Bronchus (tissue), 1 donor: ENCODE data around the genes DYNC1LI2 and TPPP3.

GRCh38 chr16:66508127-66508719 lies 41.7 kb downstream of the TK2 start:
- PRO-cap = no peak

DNA sequence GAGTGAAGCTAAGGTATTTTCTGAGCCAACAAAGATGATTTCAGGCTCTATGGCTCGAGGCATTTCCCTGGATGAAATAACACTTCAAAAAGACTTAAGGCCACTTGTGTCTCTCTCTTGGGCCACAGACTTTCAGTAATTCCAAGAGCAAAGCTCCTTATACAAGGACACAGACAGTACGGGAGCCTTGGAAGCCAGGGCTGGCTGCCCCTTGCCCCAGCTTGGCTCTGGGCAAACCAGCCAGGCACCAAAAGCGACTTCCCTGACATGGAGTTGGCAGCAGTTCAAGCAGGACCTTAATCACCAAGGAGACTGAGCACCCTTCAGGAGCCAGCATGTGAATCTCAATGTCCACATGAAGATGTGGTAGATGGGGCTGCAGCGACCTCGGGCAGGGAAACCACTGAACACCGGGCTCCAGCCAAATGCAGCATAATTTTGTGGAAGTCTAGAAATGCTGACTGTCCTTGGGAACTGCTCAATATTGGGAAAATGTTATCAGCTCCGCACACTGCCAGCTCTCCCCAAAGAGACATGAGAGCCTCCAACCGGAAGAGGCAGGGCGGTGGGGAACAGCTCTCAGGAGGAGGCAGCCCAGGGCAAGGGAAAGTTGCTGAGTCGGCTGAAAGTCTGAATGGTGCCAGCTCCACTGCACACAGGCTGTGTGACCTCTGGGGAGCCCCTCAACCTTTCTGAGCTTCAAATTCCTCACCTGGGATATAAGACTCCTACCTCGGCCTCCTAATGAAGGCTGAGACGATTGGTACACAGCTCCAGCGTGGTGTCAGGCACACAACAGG lies 38.9 kb downstream of the TK2 start:
- PRO-cap = no peak

- PRO-cap = no peak
These were observed 36.3 kb downstream of the TK2 start for GRCh38 chr16:66513579-66514085.

GRCh38 chr16:66605972-66606572 lies 1.6 kb downstream of the CMTM3 start:
- PRO-cap = no peak

GRCh38 chr16:66615321-66615873 lies 10.9 kb downstream of the CMTM3 start:
- PRO-cap = no peak

GRCh38 chr16:66694283-66694518 lies 2.3 kb downstream of the CMTM4 start:
- PRO-cap = no peak

DNA sequence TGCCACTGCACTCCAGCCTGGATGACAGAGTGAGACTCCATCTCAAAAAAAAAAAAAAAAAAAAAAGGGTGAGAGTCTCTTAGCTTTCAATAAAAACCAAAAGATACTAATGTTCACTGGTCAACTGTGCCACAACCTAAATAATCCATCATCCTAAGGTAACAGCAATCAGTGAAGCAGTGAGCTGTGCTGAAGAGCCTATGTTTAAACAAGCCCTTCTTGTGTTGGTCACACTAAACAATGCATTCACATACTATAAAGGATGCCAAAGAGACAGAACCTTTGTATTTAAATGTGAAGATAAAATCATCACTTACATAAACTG lies 7.9 kb downstream of the DYNC1LI2 start:
- PRO-cap = no peak

DNA sequence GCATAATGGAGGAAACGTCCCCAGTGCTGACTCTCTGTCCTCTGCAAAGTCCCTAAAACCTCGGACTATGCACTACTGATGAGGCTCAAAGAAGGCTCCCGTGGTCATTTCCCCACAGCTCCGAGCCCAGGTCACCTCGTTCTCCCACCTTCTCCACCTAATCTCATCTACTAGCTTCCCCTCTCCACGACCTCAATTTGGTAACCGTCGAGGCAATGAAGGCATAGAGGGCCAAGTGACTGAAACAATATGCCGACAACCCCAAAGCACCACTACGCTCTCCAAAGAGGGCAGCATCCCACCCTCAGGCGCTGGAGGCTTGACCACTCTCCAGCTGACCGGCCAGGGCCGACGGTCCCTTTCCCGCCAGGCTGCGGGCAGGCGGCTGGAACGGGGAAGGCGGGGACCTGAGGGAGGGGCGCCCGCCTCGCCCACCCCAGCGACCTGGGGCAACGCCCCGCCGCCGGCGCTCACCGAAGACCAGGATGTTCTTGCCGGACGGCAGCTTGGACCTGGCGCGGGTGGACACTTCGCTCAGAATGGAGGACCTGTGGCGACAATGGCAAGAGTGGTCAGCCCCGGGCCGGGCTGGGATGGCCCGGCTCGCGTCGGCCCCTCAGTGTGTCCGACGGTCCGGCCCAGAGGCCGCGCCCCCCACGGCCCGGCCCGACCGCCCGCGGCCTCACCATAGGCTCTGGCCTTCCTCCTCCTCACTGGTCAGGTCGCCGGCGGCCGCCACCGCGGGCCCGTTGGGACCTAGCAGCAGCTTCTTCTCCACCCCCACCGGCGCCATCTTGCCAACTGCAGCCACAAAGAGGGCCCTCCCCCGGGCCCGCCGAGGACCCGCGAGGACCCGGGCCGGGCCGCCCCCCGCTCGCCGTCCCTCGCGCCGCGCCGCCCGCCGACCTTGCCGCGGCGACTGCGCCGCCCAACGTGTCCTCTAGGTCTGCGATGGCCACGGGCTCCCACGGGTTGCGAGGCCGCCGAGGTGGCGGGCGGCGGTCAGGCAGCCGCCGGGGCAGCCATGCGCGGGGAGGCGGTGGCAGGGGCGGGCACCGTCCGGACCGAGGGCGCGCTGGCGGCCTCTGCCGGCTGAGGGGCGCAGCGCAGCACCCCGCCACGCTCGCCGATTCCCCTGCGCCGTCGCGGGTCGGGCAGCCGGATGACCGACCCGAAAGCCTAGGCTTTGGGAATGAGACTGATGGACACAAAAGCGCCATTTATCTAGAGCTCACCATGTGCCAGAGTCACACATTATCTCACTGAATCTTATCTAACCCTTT lies at the start of gene DYNC1LI2:
TSS of gene DYNC1LI2 (minus strand) at position 811 of the 1,283 bp plus-strand sequence.
- PRO-cap = bidirectional peak, plus-strand start at position 473 of the sequence, minus-strand start at position 341 of the sequence; bidirectional peak, plus-strand start at position 1,112 of the sequence, minus-strand start at position 803 of the sequence

GRCh38 chr16:67113939-67114303 lies 4.2 kb downstream of the PHAF1 start:
- PRO-cap = no peak

DNA sequence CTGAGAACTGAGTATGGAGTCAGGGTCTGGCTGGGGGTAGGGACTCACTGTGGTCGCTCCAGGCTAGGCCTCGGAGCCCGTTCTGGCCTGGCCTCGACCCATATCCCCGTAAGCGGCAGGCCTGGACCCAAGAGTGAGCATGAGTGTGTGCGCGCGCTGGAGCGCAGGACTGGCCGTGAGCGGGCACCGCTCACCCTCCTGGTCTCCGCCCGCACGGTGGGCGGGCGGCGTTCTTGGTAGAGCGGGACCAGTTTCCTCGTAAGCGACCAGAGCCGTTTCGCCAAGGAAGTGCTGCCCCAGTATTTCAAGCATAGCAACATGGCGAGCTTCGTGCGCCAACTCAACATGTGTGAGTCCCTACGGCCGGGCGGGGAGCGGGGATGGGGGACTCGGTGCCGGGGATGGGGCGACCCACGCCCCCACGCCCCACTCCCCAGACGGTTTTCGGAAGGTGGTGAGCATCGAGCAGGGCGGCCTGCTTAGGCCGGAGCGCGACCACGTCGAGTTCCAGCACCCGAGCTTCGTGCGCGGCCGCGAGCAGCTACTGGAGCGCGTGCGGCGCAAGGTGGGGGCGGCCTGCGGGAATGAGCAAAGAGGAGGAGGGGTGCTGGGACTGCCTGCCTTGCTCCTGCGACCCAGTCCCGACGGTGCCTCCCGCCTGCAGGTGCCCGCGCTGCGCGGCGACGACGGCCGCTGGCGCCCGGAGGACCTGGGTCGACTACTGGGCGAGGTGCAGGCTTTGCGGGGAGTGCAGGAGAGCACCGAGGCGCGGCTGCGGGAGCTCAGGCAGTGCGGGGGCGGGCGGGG lies 940 bp downstream of the HSF4 start:
- PRO-cap = no peak

DNA sequence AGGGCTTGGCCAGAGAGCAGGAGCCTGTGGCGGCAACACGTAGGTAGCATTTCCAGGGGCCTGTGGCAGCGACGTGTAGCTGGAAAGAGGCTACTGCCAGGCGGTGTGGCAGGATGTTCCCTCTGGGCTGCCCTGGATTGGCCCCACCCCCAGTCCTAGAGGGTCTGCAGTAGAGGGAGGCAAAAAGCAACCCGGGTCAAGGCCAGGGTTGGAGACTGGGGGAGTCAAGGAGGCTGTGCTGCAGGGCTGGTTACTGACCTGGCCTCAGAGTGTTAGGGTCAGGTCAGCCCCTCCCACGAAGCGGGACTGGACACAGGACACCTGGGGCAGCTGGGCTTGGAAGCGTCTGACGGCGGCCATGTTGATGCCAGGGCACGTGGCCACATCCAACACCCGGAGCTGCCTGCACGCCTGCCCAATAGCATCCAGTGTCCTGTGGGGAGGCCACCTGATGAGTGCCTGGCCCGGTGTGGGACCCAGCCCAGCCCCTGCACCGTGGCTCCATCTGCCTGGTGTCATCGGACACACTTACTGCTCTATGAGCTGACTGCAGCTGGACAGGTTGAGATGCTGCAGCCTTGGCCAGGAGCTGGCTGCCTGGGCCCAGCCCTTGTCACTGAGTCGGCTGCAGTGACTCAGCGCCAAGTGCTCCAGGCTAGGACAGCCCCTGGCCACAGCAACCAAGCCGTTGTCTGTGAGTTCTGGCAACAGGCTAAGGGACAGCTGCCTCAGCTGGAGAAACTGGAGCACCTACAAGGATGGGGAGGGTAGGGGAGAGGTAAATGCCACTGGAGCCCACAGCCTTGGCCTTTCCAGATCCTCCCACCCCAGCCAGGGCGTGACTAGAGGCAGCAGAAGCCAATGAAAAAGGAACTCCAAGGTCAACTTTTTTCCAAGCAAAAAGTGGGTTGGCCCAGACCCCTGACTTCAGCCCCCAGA lies 8.7 kb downstream of the ELMO3 start:
- PRO-cap = bidirectional peak, plus-strand start at position 630 of the sequence, minus-strand start at position 360 of the sequence

DNA sequence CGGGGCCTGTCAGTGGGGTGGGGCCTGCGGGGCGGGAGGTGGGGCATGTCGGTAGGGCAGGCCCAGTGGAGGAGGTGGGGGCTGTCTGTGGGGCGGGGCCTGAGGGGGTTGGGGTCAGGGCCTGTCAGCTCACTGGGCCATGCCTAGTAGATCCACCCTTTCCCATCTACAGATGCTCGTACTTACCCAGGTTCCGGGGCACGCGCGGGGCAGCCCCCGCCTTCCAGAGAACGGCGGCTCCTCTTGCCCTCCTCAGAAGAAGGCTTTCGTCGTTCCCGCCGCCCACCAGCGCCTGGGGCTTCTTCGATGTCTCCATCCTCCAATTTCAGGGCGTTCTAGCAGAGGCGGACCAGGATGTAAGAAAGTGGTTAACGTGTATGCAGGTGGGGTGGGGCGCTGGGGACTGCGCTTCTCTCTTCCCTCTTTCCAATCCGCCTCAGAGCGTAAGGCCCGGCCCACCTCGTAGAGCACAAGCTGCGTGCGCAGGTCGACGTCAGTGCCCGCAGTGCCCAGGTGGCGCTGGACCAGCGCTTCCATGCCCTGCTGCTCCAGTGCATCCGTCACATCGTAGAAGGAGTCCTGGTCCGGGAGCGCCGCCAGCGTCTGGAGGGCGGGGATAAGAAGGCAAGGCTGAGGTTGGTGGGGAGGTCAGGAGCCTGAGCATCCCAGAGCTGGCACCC lies 10.0 kb downstream of the TMEM208 start:
- PRO-cap = no peak

- PRO-cap = bidirectional peak, plus-strand start at chr16:67393672, minus-strand start at chr16:67393498
These were observed at the start of gene TPPP3 for GRCh38 chr16:67393028-67394257. Gene TPPP3 (minus strand): TSS chr16:67393498.

DNA sequence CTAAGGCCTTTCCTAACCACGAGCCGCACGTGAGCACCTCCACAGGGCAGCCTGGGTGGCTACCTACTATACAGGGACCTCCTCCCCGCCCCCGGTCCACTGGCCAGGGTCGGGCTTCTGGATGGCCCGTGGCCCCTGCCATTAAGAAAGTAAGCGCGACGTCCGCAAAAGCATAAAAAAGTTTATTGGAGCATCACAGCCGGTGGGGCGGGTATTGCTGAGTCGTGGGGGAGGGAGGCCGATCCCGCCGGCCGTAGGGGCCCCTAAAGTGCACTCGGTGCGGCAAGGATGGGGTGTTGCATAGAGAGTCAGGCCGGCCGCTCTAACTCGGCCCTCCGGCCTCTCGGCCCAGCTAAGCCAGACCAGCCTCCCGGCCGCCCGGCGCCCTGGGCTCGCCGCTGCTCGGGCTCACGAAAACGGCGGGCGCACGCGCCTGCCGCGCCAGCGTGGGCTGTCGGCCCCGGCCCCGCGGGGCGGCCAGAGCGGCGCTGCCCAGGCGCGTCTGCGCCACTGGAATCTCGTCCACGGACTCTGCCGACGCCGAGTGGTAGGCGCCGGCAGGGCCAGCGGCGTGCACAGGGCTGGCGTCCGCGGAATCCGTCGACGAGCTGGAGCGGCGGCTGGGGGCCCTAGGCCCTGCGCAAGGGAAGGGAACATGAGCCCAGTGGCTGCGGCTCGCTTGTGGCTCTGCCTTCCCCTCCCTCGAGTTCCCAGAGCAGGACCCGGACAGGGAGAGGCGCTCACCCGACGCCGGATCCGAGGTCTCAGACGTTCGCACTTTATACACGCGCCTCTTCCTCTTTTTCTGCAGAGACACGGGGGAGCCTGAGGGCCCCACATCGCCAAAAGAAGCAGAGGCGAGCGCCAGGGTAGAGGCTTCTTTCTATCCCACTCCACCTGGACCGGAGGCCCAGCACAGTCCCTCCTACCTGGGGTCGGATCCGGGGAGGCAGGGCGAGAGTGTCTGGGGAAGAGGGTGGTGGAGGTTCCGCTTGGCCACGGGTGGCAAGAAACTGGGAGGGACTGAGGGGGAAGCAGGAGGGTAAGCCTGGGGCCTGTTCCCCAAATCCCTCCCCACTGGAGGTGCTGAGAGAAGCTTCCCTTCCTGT lies 1.3 kb upstream of the TPPP3 start:
- PRO-cap = no peak

GRCh38 chr16:67406076-67406392 lies 10.2 kb downstream of the ZDHHC1 start:
- PRO-cap = no peak

GRCh38 chr16:67421953-67422152 lies 5.6 kb upstream of the ZDHHC1 start:
- PRO-cap = no peak

DNA sequence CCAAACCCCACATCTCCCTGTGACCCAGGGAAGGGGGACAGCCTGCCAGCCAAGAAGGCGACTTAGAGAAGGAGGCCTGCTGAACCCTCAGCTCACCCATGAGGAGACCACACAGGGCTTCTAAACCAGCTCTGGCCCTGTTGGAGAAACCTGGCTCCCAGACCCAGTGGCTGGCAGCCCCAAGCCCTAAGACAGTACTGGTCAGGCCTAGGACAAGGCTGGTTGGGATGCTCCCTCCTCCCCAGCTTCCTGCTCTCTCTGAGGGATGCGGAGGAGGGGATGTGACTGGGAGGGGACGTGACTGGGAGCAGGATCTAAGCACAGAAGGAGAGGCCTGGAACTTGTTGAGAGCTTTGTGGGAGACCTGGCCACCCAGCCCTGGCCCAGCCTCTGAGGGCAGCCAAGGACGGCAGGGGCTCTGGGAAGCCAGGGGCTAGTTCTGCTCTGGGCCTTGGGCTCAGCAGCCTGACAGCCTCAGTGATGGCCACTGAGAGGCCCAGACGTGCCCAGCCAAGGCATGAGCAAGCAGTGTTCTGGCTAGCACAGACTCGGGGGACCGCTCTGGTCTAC lies 22.9 kb downstream of the ATP6V0D1 start:
- PRO-cap = no peak

GRCh38 chr16:67469917-67470388 lies 11.0 kb downstream of the ATP6V0D1 start:
- PRO-cap = no peak

DNA sequence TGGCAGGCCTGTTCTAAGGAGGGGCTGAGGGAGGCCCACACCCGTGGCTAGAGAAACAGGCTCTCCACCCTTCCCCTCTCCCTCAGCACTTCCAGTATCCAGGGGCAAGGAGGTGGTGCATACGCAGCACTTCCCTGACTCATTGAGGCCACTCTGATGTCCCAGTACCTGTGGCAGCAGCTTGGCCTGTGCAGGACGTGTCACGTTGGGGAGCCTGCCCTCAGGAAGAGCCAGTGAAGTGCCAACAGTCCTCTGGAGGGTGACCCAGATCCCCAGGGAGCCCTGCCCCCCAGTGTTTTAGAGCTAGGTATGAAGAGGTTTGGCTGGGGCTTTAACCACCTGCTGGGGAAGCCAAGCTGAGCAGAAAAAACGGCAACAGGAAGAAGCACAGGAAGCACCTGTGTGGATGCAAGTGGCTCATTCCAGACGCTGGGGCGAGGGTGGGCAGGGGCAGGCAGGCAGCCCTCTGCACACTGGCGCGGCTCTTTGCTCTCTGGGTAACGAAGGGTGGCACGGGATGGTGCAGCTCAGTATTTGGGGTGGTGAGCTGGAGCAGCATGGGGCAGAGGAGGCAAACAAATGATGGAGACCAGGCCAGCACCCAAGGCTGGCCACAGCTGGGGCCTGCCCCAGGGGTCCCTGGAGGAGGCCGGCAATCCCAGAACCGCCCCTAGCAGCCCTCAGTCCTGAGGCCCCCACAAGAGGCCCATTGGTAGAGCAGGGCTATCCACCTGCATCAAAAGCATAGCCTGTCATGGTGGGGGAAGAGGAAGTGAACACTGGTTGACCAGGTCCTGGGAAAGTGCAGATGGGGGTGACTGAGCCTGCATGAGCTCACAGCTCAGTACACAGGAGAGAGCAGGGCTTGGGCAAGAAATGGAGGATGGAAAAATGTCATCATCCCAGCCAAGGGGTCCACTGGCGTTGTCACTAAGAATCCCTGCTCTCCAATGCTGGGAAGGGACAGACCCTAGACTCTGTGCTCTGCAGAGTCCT lies 14.5 kb upstream of the CTCF start:
- PRO-cap = no peak

DNA sequence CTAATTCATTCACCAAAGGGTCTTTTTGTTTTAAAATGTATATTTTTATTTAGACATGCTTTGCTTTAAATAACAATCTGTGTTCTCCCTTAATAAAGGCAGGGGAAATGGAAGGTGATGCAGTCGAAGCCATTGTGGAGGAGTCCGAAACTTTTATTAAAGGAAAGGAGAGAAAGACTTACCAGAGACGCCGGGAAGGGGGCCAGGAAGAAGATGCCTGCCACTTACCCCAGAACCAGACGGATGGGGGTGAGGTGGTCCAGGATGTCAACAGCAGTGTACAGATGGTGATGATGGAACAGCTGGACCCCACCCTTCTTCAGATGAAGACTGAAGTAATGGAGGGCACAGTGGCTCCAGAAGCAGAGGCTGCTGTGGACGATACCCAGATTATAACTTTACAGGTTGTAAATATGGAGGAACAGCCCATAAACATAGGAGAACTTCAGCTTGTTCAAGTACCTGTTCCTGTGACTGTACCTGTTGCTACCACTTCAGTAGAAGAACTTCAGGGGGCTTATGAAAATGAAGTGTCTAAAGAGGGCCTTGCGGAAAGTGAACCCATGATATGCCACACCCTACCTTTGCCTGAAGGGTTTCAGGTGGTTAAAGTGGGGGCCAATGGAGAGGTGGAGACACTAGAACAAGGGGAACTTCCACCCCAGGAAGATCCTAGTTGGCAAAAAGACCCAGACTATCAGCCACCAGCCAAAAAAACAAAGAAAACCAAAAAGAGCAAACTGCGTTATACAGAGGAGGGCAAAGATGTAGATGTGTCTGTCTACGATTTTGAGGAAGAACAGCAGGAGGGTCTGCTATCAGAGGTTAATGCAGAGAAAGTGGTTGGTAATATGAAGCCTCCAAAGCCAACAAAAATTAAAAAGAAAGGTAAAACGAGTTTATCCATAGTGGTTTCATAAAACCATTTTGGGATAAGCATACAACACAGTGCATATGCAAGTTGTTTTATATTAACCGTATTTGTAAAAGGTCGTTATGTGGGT lies 33.9 kb upstream of the CARMIL2 start:
- PRO-cap = no peak